ENCODE measurements around a stretch of chr19.

- PRO-cap: no peak
These were observed 61.3 kb downstream of the CELF5 start for GRCh38 chr19:3285655-3286296.

DNA sequence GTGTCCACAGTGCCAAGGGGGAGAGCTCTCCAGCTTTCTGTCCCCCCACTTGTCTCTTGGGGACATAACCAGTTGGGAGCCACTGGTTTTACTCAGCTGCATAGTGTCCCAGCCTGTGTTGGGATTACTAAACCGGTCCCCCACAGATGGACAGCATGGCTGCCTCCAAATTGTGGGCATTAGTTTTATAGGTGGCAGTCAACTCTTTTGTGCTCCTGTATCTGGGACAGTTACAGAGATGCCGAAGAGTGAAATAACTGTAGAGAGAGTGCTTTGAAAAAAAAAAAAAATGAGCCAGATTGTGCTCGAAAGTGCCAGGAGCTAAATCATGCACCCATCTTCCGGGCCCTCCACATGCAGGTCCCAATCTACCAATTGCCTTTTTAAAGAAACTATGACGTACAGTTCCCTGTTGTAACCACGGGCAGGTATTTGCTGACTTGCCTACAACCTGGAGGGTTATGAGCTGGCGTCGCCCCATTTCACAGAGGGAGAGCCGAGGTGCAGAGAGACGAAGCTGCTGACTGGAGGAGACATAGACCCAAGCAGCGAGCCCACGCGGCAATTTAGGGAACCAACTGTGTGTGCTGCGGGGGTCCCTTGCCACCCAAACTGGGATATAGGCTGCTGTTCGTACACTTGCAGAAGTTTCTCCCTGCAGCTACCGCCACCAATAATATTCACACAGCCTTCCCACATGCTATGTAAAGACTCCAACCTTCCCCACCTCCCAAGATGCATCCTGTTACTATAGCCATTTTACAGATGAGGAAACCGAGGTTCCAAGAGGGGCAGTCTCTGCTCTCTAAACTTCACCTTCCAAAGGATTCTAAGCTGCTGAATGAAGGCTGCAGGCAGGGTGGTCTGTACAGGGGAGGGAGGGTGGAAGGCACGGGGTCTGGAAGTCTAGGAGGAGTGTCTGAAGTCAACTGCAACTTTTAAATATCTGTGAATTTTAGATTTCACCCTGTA is 2.2 kb upstream of the NFIC start:
- PRO-cap: no peak

- PRO-cap: no peak
These were observed 3.0 kb downstream of the NFIC start for GRCh38 chr19:3369088-3370113.

DNA sequence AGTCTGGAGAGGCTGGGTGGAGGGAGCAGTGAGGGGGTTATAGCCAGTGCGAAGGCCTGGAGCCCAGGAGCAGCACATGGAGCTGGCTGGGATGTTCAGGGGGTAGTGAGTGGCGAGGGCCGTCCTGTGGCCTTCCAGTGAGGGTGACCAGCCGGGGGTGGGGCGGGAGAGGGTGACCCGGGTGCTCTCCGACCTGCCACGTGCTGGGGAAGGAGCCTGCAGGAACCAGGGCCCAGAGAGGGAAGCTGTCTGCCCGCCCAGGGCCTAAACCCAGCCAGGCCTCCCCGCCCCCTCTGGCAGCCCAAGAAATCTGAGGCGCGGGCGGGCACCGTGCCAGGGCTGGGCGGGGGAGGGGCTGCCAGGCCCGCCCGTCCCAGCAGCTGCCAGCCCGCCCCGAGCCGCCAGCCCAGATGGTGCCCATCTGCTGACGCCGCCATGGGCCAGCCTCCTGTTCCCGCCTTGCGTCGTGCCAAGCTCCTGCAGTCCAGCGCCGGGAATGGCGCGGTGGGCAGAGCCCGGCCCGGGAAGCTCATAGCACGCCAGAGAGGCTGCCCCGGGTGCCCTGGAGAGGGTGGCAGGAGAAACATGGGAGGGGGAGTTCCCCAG is 21.4 kb downstream of the NFIC start:
- PRO-cap: no peak

GRCh38 chr19:3398432-3399284 is 32.3 kb downstream of the NFIC start:
- PRO-cap: no peak

DNA sequence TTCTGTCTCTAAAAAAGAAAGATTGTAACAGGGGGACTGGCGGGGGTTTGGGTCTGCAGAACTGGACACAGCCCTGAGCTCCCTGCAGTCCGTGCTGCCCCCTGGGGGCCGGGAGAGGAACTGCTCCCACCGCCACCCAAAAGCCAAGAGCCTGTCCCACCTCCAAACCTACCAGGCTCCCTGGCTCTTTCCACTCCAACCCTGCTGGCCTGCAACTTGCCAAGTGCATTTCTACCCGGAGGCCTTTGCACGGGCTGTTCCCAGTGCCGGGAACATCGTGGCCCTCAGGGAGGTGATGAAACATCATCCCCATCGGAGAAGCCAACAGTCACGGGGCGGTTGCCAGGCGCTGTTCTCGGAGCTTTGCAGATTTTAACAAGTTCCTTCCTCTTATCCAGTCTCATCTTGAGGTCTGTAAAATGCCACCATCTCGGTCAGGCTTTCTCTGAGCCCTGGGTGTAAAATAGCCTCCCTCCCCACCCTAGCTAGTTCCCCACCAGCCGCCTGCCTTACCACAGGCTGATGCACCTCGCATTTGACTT is 50.7 kb downstream of the SMIM24 start:
- PRO-cap: no peak

- PRO-cap: no peak
These were observed 6.4 kb downstream of the SMIM24 start for GRCh38 chr19:3473878-3474417.

GRCh38 chr19:3479630-3480349 is 535 bp downstream of the SMIM24 start:
- PRO-cap: no peak

DNA sequence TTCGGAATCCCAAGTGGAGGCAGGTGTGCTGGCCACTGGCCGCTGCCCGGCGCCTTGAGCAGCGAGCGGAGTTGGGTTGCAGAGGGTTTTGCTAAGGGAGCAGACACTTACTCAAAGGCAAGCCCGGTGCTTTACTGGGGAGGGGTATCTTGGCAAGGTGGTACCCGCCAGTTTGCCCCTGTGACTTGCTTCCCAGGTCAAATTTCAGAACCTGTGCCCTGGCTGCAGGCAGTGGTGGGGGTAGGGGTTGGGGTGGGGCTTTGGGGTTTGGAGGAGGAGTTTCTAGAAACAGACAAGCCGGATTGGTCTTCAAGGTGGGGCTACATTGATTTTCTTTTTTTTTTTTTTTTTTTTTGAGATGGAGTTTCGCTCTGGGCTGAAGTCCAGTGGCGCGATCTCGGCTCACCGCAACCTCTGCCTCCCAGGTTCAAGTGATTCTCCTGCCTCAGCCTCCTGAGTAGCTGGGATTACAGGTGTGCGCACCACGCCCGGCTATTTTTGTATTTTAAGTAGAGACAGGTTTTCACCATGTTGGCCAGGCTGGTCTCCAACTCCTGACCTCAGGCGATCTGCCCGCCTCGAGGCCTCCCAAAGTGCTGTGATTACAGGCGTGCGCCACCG is 1.9 kb downstream of the FZR1 start:
- PRO-cap: no peak

DNA sequence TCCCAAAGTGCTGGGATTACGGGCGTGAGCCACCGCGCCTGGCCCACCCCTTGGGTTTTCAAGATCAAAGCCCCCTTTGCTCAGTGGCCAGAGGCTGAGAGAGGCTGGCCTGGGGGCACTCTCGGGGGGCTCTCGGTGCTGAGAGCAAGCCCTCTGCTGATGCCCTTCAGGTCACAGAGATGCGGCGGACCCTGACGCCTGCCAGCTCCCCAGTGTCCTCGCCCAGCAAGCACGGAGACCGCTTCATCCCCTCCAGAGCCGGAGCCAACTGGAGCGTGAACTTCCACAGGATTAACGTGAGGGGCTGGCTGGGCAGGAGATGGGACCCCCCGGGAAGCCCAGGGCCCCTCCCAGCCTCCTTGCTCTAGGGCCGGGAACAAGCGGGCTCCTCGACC is 13.3 kb upstream of the TEKTIP1 start:
- PRO-cap: no peak

- PRO-cap: no peak
These were observed 10.0 kb upstream of the TEKTIP1 start for GRCh38 chr19:3528856-3529554.

DNA sequence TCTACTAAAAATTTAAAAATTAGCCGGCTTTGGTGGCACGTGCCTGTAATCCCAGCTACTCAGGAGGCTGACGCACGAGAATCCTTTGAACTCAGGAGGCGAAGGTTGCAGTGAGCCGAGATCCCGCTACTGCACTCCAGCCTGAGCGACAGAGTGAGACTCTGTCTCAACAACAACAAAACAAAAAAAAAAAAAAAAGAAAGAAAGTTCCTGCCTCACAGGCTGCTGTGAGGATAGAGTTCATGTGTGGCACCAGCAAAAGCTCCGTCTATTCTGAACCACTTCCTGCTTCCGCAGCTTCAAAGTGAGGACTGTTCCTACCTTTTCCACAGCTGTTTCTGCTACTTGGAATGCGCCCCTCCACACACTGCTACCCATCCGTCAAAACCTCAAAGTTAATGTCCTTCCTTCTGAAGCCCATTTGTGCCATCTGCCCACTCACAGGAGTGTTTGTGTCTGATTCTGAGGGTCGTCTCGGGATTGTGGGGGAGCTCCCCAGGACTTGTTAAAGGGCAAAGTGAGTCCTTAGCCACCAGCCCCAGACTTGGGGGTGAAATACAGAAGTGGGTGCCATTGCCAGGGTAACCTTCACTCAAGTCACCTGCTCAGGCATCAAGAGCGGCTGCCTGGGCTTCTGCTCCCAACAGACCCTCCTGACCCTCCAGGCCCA is 3.0 kb downstream of the MFSD12 start:
- PRO-cap: no peak

GRCh38 chr19:3577840-3578338 is 5.1 kb downstream of the HMG20B start:
- PRO-cap: no peak

- PRO-cap: no peak
These were observed 2.9 kb downstream of the CACTIN start for GRCh38 chr19:3623634-3624216.

- PRO-cap: no peak
These were observed 6.1 kb upstream of the CACTIN start for GRCh38 chr19:3632354-3633440.

DNA sequence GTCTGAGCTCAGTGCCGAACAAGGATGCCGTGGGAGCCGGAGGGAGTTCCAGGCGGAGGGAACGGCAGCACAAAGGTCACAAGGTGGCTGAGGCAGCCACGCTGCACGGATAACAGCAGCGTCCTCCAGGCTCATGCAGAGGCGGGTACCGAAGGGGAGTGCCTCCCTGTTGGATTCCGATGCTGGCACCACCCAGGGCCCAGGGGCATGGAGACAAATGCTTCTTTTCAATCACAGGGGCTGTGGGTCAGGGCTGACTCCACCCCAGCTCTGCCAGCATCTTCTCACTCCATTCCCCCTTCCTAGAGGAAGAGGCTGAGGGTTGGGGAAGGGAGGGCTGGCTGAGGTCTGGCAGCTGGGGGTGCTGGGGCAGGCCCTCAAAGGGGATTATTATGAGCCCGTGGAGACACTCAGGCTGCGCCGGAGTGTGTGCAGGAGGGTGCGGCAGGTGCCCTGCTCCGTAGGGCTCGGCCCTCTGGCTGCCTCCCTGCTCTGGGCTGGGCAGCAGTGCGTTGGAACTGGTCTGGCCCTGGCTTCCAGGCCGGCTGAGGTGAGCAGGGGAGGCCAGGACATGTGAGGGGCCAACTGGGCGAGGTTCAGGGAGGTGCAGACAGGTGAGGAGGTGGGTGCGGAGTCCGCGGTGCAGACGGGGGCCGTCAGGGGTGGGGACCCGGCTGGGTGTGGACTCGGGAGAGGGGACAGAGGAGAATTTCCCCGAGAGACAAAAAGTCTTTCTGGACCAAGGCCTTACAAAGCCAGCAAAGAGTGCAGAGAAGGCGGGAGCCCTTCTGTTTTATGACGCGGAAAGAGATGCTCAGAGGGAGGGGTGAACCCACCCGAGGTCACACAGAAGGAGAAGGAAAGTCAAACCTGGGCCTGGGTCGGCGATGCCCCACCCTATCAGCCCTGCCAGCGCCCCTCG is 31.2 kb downstream of the PIP5K1C start:
- PRO-cap: no peak

- PRO-cap: no peak
These were observed 12.6 kb downstream of the PIP5K1C start for GRCh38 chr19:3687529-3688241.

DNA sequence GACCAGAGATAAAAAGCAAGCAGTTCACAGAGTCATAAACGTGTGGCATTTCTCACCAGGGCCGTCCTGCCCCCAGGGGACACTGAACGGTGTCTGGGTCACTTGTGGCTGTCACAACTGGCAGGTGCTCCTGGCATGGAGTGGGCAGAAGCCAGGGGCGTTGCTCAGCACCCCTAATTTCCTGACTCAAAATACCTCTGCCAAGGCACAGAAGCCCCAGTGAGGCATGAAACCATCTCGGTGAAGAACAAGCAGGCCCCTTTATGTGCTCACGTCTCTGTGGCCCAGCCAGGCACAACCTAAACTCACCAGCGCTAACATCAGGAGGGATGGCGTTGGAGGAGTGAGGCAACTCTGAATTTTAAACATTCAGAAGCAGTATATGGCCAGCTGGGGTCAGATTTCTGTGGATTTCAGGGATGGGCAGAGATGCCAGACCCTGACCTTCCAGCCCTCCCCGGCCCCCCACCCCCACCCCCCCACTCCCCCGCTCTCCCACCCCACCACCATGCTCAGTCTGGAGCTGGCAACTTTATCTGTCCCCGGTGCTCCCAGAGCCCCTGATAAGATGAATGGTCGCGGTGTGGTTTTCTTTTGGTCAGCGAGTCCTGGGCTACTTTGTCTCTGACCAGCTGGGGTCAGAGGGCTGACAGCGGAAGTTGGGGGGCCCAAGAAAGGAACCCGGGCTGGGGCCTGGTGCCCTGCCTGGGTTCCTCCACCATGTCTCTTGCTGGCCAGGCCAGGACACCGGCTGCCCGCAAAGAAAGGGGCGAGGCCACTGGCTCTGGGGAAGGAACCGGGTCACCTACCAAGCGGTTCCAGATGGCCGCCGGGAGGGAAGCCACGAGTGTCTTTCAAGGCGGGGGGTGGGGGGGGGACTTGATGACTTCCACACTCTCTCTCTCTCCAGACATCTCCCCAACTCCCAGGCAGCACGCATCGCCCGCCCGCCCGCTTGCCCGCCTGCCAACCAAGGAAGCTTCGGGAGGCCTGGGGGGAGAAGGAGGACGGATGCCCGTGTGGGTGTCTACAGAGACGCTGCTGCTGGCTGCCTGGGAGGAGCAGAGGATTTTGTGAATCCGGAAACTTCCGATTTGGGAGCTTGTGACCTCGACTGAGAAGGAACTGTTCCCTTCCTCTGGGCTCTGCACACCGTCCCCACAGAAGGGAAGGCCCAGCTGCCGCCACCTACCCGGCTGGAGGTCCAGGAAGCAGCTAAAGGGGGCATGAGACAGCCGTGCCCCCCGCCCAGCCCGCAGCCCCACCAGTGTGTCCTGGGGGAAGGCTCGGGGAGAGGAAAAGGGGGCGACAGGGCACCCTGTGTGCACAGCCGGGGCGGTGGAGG is 1.3 kb downstream of the PIP5K1C start:
- PRO-cap: no peak

DNA sequence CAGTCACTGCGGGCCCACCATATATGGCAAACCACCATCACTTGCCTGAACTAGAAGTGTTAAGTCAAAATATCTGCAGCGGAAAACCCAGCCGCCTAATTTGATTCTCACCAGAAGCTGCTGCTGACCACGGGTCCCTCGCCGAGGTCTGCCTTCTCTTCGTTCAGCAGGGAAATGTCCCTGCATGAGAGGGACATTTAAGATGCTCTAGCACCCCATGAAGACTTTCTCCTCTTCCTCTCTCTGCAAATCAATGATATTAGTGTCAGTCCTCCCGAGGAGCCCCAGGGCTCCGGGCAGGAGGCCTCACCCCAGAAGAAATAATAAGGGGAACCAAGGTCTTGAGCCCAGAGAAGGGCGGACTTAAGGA is 3.0 kb upstream of the MATK start:
- PRO-cap: no peak

DNA sequence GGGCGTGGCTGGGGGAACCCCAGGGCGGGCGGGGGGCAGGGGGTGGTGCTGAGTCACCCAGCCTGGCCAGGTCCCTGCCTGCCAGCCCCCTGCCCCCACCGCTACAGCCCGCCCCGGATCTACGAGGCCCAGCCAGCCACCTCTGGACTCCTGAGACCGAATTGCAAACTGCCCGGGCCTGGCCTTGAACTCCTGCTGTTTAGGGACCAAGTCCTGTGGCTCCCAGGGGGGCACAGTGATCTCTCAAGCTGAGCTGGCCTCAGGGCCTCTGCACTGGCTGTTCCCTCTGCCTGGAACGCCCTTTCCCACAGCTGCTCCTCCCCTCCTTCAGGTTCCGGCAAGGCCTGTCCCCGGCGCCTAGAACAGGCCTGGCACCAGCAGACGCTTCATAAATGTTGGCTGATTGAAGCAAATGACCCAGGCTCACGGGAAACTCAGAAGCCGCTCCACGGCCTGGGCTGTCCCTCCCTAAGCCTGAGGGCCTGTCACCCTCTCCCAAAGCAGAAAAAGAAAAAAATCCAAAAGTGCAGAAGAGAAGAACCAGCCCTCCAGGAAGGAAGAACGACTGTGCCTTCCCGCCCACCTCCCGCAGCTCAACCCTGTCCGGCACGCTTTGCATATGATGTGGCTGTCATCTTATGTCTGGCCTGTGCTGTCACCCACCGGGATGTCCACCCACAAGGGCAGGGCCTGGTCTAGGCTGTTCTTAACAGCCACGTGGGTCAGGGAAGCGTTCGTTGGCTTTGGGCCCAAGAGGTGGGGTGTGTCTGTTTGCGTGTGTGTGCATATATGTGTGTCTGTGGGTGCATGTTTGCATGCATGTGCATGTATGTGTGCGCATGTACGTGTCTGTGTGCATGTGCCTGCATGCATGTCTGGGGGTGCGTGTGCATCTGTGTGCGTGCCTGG is 13.9 kb downstream of the ZBTB7A start:
- PRO-cap: no peak